LHCN-M2 (cell line): Measurements from ENCODE around the gene CNOT6L.

GRCh38 chr4:77073511-77074328 is 2.1 kb downstream of the CCNI start:
- RAMPAGE, long total RNA: no peak

DNA sequence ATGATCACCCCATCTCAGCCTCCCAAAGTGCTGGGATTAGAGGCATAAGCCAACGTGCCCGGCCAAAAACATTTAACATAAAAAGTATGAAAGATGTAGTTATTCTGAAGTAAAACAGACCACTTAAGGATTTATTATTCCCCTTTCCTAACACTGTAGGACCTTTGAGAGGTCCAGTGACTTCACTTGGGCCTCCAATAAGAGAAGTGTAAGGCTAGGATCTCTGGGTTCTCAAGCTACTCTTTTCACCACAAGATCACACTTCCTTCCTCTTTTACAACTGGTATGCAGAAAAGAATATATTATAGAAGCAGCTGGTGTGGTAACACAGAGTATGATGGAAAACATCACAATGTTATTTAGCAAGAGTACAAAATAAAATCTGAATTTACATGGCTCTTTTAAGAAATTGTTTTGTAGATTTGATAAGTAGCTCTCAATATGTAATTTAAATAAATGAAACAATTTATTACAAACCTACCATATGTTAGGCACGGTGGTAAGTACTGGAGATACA is 30.1 kb upstream of the CCNG2 start:
- RAMPAGE, long total RNA: no peak

GRCh38 chr4:77157429-77157510 is 263 bp downstream of the CCNG2 start:
- RAMPAGE, long total RNA: no peak

- RAMPAGE, long total RNA: no peak
These were observed 497 bp downstream of the CCNG2 start for GRCh38 chr4:77157511-77157896.

DNA sequence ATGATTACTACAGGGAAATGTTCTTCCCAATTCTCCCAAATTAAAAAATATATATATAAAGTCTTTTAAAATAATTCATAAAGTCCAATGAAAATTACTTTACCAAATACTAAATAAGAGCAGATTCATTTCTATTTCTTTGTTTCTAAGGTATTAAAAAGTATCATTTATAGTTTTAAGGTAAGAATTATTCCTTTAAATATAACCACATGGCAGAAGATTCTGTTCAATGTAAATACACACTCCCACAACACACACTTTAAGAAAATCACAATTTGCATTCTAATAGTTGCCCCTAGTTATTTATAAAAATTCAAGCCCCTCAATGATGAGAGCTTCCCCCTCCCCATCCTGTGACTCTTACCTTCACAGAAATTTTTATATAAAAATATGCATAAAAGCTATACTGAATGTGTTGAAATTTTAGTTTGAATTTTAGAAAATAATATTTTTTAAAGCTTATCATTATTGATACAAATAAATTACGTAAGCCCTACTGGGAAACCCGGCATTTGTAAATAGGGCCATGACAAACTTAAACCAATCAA is 2.9 kb downstream of the CNOT6L start:
- RAMPAGE, long total RNA: no peak

- RAMPAGE, long total RNA: no peak
These were observed 508 bp downstream of the CNOT6L start for GRCh38 chr4:77818480-77819240.

DNA sequence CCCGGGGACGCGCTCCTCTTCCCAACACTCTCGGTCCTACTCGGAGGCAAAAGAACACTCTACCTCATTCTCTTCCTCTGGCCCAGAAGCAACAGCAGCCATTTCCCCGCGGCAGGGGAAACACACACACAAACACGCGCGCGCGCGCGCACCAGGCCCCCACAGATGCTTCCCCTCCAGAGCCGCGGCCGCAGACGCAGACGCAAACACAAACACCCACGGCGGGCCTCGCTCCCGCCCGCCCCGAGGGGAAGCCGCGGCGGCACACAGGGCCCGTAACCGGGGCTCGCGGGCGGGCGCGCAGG is at the start of gene CNOT6L:
TSS of gene CNOT6L (minus strand) at position 128 of the 305 bp plus-strand sequence.
- RAMPAGE, long total RNA: start-site peak on the minus strand centred at position 133 of the sequence, 11 bp wide, 14 reads

DNA sequence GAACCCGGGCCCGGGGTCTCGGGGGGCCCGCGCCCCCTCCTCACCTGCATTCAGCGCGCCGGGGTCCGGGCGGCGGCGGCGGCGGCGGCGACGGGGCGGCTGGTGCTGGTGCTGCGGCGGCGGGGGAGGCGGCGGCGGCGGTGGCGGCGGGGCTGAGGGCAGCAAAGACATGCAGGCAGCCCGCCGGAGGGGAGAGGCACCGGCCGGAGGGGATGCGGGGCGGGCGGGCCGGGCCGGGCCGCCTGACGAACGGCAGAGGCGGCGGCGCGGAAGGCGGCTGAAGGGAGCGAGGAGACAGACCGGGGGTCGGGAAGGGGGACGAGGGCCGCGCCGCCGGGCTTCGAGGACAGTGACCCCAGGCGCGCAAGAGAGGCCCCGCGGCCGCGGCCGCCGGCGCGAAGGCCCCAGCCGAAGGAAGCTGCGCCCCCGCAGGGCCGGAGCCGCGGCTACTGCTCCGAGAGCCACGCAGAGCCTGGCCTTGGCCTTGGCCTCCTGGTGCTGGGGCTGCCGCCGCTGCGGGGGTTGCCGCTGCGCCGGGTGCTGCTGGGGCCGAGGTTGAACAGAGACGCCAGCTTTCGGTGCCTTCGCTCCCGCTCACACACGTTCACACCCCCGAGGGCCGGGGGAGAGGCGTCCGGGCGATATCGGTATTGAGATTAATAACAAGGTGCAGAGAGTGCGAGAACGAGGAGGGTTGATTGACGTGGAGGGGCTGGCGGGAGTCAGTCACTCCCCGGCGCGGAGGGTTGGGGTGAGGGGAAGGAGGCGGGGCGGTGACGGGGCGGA is 571 bp upstream of the CNOT6L start:
- RAMPAGE, long total RNA: no peak

GRCh38 chr4:77820784-77821119 is 1.6 kb upstream of the CNOT6L start:
- RAMPAGE, long total RNA: no peak

- RAMPAGE, long total RNA: no peak
These were observed 30.1 kb downstream of the ANXA3 start for GRCh38 chr4:78581590-78582103.

DNA sequence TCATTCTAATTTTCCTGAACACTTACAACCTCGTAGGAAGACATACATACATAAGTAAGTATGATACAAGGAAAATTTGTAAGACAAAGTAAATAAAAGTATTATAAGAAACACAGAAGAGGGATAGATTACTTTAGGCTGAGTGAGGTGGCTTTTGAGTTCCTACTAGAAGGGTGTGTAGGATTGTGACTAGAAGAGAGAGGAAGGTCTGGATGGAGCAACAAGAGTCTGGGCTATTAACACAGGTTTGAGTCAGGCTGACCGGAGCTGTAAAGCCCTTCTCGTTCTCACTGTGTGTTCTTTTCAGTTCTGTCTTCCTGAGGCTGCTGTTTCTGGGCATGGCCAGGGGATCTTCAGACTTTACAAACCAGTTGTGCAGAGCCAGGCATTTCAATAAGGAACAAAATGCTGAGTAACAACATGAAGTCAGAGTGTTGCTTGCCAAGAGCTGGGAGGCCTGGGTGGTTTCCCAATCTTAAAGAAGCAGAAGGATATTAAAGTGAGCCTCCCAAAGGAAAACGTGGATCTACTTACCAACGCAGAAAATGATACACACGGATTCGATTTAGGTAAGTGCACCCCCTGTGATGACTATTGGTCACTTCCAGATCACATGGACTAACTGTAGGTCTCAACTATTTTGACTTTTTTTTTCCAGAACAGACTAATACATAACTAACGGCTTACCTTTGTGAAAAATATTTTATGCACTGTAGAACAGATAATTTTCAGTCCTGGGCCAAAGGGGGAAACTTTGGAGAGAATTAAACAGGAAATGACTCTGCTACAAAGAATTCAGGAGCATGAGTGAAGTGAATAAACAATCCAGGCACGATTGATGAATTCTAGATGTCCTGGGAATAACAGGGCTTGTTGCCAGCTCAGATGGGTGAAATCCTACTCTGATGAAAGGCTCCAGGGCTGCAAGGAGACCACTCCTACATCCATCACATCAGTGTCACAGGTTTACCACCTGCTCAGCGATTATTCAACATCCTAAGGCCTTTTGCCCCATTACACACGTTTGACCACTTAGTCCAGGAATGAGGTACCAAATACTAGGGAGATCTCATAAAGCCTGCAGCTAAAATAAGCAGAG is 94.5 kb downstream of the ANXA3 start:
- RAMPAGE, long total RNA: no peak

DNA sequence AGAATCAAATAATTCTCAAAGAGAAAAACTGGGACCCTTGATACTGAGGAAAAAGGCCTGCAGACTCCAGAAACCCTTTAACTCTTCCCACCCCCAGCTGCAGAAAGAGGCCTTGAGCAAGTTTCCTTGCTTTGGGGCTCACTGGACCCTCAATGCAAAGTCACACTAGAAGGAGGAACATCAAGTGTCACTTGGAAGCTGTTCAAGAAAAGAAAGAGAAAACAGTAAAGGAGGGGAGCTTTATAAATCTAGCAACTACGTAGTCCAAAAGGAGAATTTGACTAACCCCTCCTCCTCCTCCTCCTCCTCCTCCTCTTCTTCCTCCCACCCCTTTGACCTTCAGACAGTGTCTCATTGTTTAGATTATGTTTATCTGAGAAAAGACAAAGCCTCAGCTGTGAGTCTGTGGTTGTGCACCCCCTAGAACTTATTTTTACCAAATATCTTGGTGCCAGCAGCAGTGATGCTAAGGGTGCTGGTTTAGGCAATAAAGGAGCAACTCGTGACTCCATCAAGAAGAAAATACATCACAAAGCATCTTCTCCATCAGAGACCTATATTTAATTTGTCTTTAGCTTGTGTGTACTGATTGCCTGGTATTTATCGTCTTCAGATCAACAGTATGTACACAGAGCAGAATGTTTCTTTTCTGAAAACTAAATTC is 68.9 kb upstream of the BMP2K start:
- RAMPAGE, long total RNA: no peak

GRCh38 chr4:78775039-78776164 is 748 bp upstream of the BMP2K start:
- RAMPAGE, long total RNA: no peak

- RAMPAGE, long total RNA: no peak
These were observed 11.3 kb downstream of the BMP2K start for GRCh38 chr4:78787172-78788066.

GRCh38 chr4:78873100-78873683 is 66.0 kb downstream of the PAQR3 start:
- RAMPAGE, long total RNA: no peak

DNA sequence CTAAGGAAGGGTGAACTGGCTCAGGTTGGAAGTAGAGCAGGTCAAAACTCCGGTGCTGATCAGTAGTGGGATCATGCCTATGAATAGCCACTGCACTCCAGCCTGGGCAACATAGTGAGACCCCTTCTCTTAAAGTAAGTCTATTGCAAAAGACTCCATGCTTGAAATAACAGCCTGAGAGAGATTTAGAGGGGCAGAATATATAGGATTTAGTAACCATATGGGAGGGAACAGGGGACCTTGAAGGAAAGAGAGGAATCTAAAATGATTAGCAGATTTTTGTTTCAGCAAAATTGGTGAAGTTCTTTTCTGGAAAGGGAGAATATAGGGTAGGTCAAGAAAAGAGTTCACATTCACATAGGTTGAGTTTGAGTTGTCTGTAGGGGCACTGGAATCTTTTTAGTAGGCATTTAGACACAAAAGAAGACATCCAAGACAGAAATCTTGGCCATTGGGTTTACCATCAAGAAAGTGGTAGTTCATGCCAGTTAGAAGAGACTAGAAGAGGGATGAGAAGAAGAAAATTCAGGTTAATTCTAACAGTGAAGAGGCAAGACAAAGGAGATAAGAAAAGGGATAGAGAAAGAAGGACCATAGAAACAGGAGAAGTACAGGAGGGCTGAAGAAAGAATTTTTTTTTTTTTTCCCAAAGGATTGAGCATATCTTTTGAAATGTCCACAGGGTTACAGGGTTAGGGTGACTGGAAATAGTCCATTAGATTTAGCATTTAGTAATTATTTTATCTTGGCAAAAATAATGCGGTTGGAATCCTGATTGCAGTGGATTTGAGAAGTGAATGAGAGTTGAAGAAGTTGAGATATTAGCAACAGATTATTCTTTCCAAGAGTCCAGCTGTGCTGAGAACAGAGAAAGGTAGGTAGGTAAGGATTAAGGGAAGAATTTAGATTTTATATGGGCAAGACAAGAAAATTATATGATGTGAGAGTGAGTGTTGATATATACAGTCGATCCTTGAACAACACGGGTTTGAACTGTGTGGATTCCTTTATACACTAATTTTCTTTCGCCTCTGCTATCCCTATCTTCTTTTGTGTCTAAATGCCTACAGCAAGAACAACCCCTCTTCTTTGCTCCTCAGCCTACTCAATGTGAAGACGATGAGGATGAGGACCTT is 39.8 kb downstream of the PAQR3 start:
- RAMPAGE, long total RNA: no peak

DNA sequence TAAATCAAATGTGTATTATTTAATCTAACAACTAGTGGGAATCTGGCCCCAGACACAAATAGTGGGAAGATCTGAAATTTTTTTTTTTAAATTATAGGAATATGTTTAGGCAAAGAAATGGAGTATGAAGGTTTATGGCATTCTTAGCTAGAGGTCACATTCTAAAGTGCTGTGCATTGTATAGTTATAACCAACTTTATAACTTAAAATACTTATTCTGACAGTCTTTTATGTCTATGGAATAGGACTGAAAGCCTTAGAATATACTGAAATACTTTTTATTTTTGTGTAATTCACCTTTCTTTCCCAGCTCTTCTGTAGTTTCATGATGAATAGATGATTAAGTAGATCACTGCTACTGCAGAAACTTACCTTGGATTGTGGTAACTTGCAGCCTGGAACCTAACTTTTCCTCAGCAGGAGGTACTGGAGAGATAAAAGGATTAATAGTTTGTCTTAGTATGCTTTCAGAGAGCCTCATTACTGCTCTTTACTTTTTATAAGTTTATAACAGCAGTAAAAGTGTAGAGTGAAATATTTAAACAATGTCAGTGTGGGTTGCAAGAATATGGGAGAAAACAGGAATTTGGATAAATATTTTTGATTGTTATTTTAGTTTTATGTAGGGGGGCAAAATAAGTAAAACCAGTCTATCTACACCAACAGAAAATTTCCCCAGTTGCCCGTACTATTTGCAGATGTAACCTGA is 33.3 kb downstream of the PAQR3 start:
- RAMPAGE, long total RNA: no peak

DNA sequence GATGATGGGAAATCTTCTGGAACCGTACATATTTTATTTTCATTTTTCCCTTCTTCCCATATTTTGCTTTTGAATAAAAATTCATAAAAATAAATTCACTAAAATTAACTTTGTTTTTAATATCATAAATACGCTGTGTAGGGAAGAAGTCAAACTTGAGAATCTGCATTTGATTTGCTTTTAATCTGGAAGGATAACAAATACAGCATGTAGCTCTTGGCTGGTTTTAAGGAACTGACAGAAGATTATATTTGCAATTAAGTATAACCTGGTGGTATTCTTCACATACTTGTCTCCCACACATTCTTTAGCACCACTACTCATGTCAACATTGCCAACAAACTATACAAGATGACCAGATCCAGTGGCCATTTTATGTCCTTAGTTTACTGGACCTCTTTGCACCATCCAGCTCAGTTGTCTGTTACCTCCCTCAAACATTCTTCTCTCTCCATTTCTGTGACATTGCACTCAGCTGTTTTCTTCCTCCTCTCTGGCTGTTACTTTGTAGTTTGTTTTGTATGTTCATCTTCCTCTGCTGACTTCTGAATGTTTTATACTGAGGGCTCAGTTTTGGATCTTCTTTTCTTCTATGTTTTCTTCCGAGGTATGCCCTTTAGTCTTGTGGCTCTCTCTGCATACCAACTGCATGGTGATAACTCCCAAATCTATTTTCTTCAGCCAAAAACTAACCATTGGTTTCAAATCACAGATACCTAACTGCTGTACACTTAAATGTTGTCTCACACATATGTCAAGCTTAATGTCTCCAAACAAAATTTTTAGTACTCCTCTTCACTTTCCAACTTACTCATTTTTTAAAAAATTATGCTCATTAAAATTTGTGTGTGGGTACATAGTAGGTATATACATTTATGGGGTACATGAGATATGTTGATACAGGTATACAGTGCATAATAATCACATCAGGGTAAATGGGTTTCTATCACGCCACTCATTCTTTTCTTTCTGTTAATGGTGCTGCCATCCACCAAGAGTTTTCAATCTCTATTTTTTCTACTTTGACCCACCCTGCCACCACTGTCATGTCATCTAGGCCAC is 31.0 kb downstream of the PAQR3 start:
- RAMPAGE, long total RNA: no peak

GRCh38 chr4:79211179-79212097 is 114.4 kb downstream of the NAA11 start:
- RAMPAGE, long total RNA: no peak

- RAMPAGE, long total RNA: no peak
These were observed 176.5 kb upstream of the GK2 start for GRCh38 chr4:79584473-79584951.